HTERT-HM (cell line): ENCODE measurements around the genes POMGNT2 and TOPAZ1.

- RRBS = no CpG with 5 or more reads among the region's 6 CpGs
These were observed 35.2 kb downstream of the CCK start for GRCh38 chr3:42230832-42231232.

- RRBS = 5% methylated on average over 22 of the region's 33 CpGs
These were observed 1.3 kb downstream of the CCK start for GRCh38 chr3:42264672-42265196.

GRCh38 chr3:42530652-42531103, 28.2 kb downstream of the VIPR1 start:
- RRBS = no CpG with 5 or more reads among the region's 6 CpGs

DNA sequence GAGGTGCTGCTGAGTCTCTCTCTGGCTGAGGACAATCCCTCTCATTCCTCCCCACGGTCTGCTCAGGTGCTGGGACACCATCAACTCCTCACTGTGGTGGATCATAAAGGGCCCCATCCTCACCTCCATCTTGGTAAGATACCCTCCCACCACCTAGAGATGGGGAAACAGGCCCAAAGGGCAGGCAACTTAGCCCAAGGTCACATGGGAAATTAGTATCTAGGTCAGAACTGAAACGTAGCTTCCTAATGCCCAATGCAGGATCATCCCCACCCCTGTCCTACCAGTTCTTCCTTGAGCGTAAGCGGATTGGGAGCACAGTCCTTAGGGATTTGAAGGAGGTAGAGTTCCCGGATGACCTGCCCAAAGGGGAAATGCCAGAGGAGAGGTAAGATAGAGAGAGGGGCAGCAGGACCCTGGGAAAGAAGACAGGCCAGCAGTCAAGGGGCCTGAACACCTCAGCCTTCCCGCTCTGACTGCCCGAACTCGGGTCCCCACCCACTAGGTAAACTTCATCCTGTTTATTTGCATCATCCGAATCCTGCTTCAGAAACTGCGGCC, 29.4 kb downstream of the VIPR1 start:
- RRBS = no CpG with 5 or more reads among the region's 10 CpGs

- RRBS = no CpG with 5 or more reads among the region's 4 CpGs
These were observed 21.0 kb upstream of the ZBTB47 start for GRCh38 chr3:42632418-42632942.

DNA sequence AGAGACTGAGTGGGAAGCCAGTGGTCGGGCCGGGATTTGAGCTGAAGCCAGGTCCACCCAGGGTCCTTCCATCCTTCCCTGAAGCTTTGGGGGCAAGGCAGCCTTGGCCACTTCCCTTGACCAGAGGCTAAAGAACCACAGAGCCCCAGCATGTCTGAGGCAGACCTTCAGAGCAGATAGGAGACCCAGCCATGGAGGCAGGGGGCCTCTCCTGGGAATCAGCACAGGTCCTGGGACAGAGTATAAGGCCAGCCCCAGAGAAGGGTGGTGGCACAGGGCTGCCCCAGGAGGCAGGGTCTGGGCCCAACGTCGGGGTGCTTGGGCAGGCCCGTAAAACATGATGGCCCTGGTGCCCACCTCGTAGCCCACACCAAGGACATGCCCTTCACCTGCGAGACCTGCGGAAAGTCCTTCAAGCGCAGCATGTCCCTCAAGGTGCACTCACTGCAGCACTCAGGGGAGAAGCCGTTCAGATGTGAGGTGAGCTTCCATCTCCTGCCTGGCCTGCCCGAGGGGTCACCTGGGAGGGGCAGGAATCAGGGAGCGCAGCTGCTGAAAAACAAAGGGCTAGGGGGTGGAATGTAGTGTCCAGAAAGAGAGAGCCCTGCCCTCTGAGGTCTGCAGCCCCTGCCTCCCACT, 9.3 kb downstream of the ZBTB47 start:
- RRBS = no CpG with 5 or more reads among the region's 12 CpGs

DNA sequence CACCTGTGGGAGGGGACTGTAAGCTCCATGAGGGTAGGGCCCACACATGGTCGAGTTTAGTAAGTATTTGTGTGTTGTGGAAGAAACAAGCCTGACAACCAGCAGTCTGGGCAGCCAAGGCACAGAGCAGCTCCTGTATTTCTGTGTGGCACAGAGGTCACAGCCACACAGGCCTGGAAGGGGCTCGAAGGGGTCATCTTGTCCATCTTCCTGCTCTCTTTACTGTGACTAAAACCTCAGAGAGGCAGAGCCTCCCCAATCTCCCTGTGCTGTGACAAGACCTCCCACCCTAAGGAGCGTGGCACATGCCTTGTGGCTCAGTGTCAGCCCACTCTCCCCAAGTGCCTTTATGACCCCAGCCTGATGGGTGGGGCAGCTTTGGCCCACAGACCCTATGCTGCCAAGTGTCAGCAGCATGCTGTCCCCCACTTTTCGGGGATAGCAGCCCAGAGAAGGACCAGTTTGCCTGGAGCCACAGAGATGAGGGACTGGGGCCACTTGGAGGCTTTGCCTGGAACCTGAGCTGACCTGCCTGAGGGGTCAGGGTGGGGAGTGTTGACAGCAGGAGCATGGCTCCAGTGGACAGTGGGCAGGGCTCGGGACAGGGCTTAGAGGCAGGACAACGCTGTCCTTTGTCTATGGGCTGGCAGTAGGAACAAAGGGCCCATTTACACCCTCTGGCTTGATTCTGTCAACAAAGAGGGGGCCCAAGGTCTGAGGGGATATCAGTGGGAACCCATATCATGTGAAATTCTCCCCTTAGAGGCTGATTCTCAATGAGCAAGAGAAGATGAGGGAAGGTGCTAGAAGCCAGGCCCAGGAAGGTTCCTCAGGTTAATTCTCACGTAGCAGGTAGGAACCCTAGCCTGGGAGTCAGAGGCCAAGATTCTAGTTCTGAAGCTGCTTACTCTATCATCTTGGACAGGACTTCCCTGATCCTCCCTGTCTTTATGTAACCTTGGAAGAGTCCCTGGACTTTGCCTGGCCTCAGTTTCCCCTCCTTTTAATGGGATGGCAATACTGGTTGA, 29.5 kb upstream of the HHATL start:
- RRBS = no CpG with 5 or more reads among the region's 7 CpGs

DNA sequence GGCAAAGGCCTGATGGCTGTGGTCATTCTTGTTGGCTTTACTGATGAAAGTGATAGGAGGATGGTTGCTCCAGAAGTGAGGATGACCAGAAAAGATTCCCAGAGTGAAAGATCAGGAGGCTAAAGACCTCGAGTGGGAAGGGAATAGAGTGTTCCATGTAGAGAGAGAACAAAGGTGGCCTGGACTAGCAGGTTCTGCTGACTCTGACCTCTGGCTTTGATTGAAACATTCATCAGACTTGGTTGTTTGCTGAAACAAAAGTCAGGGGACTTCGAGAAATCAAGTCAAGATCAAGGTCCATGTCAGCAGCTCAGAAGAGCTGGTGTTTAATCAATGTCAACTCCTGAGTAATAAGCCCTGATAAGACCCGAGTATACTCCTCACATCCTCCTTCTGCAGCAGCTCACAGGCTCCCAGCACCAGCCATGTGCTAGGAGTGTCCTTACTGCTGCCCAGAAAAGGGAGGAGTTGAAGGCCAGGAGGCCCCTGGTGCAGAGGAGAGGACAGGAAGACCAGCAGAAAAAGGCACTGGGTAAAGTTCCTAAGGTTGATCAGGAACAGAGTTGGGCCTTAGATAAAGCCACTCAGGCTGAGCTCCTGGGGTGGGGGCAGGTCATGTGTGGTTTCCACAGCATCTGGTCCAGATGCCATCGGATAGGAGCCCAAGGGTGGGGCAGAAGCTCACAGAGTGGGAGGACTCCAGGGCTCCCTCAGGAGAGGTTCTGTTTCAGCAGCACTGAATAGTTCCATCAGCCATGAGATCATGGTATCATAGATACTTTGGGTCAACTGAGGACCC, 19.8 kb downstream of the CYP8B1 start:
- RRBS = no CpG with 5 or more reads among the region's 4 CpGs

- RRBS = no CpG with 5 or more reads among the region's 21 CpGs
These were observed 1.8 kb downstream of the CYP8B1 start for GRCh38 chr3:42873512-42874605.

GRCh38 chr3:43105339-43106329, at the start of gene POMGNT2:
Gene POMGNT2, minus strand, starts transcription at chr3:43106079.
- RRBS = 4% methylated on average over 20 of the region's 88 CpGs

DNA sequence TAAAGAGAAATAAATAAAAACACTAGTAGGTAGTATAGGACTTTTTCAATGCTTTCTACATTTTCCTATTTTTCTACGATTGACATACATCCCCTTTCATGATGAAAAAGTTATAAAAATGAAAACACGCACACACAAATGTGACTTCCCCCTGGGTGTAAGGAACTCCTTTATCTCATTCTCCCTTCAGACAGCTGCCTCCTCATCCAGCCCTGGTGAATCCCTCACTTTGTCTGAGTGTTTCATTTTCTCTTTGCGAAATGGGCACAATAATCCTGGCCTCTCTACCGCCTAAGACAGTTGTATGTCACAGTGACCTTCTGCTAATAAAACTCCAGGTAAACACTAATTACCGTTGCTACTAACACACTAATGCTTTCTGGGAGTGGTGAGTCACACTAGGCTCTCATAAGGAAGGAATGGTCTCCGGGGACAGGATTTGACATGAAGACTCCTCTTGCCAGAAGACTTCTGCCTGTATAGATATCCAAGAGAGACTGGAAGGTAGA, 71.8 kb upstream of the SNRK start:
- RRBS = no CpG with 5 or more reads among the region's 6 CpGs

- RRBS = no CpG with 5 or more reads among the region's 5 CpGs
These were observed 2.7 kb downstream of the SNRK start for GRCh38 chr3:43288630-43289900.

DNA sequence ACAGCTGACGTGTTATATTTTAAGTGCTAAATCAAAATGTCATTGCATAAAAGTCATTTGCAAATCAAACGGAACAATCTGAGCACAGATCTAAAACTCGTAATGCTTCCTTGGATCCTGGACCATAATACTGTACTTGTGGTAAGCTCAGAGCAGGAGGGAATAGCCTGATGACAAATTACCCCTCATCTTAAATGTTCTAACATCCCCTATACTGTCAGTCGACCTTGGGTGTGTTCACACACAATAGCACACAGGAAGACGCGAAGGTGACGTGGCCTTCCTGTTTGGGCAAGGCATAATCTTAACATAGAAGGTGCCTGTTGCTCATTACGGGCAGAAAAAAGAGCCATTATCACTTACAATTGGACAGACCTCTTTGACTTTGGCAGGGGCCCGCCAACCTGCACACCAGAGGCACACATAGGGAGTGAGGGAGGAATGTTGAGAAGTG, 144.3 kb downstream of the ANO10 start:
- RRBS = no CpG with 5 or more reads among the region's 9 CpGs

DNA sequence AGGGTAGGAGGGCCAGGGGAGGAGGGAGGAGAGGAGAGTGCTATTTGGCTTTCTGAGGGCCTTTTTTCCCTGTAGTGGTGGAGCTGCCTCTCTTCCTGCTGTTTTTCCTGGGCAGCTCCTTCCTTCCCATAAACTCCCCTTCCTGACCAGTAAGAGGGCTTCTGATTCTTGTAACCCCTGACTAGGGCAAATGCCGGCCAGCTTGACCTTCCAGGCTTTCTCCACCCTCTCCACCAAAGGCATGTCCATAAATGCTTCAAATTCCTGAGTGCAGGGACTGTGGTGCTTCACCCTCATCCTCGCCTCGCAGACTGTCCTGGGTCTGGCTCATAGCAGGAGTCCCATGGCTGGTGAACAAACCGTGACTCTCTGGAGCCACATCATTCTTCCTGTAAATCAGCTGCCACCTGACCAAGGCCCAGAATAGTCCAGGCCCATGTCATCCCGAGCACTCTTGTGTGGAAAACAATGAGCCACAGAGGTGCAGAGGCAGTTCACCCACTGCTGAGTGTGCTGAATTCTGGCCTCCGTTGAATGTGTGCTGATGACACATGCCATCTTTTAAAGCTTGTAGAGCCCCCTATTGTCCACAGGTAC, 68.5 kb downstream of the ABHD5 start:
- RRBS = no CpG with 5 or more reads among the region's 6 CpGs

DNA sequence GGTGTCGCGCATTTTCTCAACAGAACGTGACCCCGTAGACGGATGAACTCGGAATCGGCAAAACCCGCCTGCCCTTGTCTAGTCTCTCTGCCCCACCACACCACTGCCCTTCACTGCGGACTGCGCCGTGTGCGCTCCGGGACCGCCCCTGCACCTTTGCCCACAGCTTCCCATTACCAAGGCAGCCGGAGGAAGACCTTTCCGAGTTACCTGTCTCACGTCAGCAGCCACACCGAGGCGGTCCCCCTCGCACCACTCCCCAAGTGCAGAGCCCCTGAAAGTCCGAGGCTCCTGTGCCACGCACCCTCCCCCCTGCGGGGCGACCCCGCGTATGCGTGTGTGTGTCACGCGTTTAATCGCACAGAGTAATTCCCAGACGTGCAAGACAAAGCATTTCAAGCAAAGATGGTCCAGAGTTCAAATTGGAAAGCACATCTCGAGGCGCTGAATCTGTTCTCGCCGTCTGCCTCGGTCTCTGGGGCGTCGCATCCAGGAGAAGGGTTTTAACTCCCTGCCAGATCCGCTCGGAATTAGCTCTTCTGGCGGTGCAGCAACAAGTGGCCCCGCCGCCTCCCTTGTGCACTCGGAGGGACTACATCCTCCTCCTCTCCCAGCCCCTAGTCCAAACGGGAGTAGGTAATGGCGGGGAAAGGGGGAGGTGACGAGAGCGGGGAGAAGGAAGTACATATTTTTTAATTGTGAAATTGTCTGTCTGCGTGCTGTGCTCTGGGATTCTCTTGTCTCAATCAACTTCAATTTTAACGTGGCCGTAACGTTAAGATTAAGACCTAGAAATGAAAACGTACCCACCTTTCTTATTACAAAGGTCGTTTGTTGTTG, 244.9 kb upstream of the TOPAZ1 start:
- RRBS = 8% methylated on average over 3 of the region's 54 CpGs

DNA sequence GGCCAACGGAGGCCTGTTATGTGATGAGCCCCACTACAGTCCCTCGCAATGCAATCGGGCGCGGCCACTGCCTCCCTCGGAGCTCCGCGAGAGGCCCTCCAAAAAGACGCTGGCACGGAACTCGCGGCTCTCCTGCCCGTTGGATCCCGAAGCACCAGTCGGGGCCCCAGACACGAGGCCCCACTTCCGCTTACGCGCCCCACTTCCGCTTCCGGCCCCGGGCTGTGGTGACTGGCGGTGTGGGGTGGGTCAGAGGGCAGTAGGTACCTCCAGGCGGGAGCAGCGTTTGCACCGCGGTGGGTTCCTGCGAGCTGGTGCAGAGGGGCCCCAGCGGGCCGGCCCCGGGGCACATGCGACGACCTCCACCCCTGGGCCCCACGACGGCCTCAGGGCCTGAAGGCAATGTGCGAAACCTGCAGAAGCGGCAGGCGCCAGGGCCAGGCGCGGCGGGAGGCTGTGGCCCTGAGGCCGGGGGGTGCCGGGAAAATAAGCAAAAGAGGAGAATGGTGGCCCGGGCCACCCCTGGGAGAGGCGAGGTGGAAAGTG, at the start of gene TOPAZ1:
Gene TOPAZ1 (plus strand): TSS at position 183 of the 546 bp plus-strand sequence.
- RRBS = 48% methylated on average over 4 of the region's 45 CpGs

DNA sequence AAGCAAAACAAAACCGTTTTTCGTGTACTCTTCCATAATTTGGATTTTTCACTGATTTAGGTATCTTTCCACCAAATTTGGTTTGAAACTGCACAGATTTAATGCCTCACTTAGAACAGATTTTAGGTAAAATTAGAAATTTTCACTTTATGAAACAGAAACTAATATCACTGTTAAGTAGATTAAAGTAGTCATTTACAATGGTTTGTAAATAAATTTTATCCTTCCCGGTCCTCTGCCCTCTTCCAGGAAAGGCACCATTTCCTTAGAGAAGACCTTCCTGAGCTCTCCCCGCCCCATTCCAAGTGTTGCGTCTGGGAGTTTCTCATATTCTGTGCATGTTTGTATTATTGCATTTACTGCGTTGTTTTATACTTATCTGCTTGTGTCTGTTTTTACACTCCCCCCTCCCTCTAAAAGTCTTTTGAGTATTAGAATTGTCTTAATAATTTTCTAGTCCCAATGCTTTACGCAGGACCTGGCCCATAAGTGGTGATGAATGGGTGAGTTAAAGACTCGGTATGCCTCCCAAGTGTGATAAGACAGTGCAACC, 948 bp downstream of the TCAIM start:
- RRBS = no CpG with 5 or more reads among the region's 8 CpGs

DNA sequence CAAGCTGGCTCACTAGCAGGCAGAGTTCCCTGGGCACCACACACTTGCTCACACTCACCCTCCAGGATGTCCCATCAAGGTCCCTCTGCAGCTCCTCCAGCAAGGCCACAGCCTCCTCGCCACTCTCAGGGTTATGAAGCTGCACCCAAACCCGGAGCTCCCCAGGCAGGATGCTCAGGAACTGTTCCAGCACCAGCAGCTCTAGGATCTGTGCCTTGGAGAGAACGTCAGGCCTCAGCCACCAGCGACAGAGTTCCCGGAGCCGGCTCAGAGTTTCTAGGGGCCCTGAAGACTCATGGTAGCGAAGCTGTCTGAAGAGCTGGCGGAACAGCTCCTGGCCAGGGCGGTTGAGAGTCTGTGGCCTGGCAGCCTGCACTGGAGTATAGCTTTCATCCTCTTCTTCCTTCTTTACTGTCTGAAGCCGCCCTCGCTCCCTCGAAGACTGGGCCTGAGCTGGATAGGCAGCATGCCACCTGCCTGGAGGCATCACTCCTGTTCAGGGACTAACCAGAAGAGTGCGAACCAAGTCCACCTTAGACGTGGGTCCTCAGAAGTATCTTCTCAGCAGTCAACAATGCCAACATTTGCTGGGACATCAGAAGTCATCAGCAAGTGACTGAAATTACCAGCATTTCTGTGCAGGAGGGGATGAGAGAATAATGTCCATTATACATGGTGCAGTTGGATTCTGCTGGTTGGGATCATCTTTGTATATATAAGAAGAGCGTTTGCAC, 22.2 kb downstream of the ZNF445 start:
- RRBS = 96% methylated on average over 3 of the region's 15 CpGs

- RRBS = no CpG with 5 or more reads among the region's 7 CpGs
These were observed 4.6 kb upstream of the CLEC3B start for GRCh38 chr3:45021398-45022029.

DNA sequence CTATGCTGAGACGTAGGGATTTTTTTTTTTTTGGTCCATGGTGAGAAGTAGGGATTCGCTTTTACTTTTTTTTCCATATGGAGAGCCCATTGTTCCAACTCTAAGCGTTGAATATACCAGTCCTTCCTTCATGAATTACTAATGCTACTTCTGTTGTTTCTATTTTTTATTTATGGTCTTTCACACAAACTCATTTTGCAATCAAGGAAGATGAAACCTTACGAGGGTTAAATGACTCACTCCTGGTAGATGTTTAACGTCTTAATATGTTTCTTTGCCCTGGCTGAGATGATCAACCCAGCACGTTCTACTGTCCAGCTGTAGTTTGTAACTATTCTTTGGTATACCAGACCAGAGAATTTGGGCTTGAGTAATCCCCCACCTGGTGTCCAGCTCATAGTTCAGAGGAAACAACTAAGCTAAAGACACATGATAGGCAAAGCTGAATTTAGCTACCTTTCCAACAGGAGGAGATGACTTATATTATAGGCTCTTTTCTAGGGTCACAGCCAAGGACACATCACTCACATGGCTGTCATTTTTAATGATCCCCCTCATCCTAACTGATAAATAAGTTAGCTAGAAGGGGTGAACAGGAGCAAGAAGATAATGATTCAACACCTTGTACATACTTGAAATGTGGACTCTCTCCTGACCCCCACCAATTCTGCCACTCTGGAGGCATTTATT, 23.0 kb downstream of the CDCP1 start:
- RRBS = no CpG with 5 or more reads among the region's 6 CpGs